Glomerular endothelial cell (primary cell): ENCODE measurements around a stretch of chr13.

DNA sequence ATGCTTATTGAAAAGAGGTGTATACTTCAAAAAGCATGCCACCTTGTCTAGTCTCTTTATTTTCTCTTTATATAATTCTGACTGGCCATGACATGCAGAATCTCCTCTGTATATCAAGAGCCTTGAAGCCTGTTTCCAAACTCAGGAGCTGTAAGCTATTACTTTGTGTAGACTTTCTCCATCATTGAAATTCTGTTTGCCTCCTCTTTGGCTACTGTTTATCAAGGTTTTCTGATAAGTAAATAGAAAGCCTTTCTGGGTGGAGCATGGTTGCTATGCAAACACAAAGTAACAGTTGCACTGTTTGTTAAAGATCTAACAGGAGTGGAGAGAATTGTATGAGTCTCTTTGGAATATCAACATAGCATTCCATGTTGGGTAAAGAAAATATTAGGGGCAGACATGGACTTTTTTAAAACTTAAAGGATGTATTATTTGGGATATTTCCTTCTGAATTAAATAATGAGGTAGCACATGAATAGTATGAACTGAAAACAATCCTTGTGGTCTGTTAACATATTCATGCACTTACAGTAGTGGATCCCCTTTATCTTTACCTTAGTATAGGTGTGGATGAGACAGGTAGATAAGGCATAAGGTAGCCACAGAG lies 56.3 kb upstream of the MBNL2 start:
- RAMPAGE, long total RNA, result no peak

- RAMPAGE, long total RNA, result no peak
Measured at GRCh38 chr13:97248925-97249499, 26.9 kb downstream of the MBNL2 start.

DNA sequence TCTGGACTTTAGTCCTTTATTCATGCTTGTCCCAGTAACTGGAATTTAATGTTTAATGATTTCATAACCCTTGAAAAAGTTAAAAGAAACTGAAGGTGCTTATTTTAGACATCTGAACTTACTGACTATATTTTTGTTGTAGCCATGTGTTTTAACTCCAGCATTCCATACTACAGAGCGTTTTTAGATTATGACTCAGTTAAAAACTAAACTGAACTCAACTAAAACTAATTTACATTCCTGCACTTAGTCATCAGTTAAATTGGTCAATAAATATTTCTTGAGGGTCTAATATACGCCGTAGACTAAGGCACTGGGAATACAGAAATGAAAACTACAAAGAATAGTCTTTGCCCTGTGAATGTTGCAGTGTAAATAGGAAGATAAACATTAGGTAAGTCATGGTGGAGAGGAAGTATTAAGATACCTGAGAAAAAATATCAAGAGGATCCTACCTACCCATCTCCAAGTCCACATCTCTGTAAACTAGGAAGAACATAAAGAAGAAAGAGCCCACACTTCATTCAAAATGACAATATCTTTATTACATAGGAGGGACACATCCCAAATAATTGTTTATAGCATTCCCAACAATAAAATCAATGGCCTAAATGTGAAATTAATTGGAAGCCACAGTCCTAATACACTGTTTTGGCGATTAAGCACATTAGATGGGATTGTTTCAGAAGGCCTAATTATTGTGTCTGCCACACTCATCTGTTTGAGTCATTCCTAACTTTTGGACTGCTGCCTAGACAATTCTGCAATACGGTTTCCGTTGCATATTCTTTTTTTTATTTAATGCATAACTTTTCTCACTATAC lies 52.8 kb downstream of the MBNL2 start:
- RAMPAGE, long total RNA, result no peak

DNA sequence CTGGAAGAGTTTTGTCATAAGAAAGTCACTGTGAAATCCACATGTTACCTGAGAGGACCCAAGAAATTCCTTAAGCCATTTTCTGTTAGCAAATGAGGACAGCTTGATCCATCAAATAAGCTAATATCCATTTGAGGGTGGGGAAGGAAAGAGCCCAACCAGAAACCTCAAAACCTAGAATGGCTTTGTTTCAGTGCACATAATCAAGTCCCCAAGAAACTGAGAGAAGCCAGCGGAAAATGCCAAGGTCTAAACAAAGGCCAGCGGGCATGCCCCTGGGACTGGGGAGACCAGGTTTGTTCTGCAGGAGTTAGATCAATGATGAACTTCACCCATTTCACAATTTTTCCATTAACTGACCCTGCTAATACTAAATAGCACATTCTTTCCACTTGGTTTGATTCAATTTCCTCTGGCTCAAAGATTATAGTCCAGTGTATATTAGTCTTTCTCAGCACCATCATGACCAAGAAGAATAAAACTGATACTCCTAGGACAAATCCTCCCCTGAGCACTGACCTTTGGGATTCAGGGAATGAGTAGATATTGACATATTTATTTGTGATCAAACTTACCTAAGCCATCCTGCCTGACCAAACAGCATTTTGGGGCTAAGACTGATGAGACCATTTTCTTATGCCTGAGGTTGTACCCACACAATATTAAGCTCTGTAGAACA lies 66.3 kb downstream of the MBNL2 start:
- RAMPAGE, long total RNA, result no peak

- RAMPAGE, long total RNA, result no peak
Measured at GRCh38 chr13:97344663-97344988, 89.3 kb upstream of the RAP2A start.

- RAMPAGE, long total RNA, result no peak
Measured at GRCh38 chr13:97429729-97430412, 4.1 kb upstream of the RAP2A start.

DNA sequence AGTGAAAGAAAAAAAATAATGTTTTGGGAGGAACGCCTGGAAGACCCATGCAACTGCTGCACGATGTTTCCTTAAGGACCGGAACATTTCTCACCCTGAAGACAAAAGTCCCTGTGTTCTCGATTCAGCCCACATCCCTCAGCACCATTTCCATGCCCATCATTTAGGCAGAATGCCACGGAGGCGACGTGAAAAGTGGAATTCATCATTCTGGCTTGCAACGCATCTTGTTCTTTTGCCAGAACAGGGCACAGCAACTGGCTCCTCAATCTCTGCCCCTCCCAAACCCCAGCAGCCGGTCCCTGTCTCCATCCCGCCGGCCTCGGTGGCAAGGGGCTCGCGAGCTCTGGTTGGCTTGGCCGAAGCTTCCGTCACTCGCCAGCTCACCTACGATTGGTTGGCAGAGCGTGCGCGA lies 1.3 kb upstream of the RAP2A start:
- RAMPAGE, long total RNA, result no peak

DNA sequence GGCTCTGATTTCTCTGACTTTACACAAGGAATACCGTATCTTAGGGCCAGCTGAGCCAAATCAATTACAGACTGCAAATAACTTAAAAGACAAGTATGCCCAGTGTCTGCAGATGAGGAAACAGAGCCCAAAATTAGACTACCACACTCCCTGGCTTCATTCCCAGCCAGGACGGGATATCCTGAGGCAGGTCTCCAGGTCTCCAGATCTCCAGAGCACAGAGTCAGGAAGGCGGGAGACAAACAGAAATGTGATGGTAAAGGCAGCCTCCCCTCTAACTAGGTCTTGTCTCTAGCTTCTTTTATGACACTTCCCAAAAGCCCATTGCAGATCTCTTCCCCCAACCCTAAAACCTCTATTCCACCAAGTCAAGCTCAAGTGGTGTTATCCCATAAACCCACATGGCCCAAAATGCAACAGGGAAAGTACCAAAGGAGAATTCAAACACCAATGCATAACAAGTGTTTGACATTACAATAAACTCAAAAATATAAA lies 69.3 kb downstream of the STK24 start:
- RAMPAGE, long total RNA, result no peak

GRCh38 chr13:98512488-98513173 lies 64.3 kb downstream of the STK24 start:
- RAMPAGE, long total RNA, result no peak

DNA sequence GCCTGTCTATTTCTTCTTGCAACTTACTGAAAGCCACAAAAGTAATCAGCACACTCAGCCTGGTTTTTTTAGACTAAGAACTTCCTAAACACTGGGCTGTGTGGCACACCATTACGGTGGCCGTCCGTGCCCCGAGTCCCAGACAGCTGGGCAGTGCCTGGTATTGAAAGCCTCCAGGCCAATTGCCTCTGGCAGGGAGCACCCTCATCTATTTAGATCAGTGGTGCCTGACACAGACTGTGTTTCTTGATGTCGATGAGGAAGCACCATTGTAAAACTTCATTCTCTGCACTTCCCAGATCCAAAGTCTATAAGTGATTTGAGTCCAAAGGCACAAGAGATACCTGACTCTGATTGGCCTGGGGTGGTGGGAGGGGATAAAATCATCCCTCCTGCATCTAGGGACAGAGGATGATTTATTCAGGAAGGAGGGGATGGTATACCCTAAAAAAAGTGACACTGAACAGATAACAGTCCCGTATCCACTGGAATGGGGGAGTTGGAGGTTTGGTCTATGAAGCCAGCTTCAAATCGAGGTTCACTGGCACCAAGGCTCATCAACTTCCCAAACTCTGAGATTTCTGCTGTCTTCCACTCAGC lies 8.5 kb upstream of the STK24 start:
- RAMPAGE, long total RNA, result no peak

GRCh38 chr13:98824322-98824967 lies 72.0 kb upstream of the SLC15A1 start:
- RAMPAGE, long total RNA, result no peak

- RAMPAGE, long total RNA, result no peak
Measured at GRCh38 chr13:98918663-98919218, 59.1 kb downstream of the DOCK9 start.

DNA sequence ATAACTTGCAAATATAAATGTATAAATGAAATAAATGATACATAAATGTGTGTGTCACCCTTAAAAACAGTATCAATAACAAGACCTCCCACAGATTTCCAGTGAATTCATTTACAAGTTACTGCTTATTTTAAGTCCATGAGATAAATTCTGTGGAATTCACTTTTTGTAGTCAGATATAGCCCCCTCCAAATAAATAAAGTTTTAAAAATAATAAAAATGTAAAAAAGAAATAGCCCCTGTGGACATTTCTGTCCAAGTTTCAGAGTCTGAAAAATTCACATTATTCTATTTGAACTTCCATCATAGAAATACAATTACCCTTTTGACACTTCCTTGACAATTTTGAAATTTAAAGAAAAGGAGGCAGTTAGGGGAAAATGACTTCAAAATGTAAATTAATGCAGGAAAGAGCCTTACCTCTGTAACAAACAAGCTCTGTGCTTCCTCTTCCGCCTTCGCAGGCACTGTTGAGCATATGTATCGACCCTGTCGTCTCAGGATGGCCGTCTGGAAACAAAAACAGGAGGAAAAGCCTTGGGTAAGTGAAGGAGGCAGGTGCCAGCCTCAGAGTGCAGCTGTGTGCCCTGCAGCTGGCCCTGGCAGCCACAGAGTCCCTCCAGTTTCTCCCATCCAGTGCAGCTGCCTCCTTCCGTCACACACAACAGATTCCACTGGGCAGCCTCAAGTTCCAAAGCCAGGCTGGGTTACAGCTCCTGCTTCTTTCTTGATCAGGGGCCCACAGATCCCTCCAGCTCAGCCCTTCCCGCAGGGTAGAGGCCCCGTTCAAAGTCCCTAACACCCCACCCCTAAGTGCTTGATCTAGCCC lies 47.9 kb downstream of the DOCK9 start:
- RAMPAGE, long total RNA, result no peak

DNA sequence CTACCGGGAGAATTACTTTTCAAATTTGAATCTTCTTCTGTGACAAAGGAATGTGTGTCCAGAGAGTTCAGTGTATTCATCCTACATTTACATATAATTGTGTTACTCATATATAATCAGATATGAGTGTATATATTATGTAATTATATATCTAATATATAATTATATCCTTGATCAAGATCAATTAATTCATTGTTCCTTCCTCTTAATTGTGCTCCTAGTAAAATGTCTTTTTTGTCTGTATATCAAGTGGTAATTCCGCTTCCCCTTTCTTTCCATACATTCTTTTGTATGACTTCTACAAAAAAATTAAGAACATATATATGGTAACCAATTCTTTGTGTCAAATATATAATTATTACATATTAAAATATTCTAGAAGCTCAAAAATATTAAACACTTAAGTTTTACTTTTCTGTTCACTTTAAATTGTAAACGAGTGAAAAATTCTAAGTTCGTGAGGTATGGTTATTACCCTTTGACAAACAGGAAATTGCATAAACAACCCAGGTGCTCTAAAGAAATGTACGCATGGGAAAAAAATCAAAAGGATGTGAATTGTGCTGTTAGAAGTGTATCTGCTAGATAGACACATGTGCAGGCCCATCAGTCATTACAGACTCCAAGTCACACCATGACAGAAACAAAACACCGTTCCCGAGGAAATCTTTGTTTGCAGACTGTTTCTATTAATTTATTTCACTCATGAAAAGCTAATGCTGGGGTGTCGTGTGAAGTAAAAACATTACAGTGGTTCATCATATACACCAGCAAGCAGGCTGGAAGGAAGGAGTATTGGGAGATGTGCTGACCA lies 16.9 kb upstream of the DOCK9 start:
- RAMPAGE, long total RNA, result no peak

GRCh38 chr13:99073172-99073824 lies 95.4 kb upstream of the DOCK9 start:
- RAMPAGE, long total RNA, result no peak

- RAMPAGE, long total RNA, result no peak
Measured at GRCh38 chr13:99080074-99081212, 102.6 kb upstream of the DOCK9 start.

DNA sequence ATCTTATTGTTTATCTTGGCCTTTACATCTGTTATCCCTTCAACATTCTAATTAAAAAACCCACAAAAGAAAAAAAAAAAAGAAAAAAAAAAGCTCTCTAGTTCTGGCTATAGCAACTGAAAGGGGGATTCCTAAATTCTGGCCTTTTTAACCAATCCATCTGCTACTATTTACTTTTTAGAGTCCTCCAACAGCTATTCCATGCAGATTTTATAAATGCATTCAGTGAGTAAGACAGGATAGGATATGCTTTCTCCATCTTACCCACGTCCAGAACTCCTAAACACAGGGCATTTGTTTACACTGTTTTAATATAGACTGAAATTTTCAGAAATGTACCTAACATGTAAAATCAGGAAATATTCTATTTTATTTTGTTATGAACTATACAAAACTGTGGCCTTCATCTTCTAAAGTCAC lies 83.8 kb upstream of the UBAC2 start:
- RAMPAGE, long total RNA, result no peak

GRCh38 chr13:99282405-99283160 lies 24.4 kb upstream of the GPR18 start:
- RAMPAGE, long total RNA, result no peak

DNA sequence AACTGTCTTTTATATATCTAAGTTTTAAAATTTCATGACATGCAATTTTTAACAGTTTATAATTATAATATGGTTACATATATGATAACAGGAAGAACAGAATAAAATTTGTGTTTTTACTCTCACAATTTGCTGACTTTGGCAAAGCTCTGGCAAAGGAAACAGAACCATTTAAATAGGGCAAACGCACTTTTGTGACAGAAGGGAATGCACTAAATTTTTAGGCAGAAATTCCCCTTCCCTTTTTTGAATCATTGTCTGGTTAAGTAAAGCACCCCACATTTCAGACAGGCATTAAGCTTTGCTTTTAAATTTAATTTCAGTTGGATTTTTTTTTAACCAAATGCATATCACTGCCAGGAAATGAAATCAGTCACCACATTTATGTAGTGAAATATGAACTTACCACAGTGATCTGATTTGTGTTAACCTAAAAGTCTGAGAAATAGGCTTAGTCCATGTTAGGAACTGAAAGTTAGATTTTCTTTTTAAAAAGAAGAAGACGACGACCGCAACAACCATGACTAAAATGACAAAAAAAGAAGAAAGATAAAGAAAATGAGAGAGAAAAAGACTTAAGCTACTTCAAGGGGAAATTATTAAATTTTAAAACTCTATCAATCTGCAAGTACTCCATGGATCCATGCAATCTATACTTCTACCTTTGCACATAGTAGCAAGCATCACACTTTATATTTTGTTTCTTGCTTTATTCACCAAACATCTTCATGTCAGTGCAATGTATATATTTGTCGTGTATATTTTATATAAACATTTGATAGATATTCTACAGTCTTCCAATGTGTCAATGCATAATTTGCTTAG lies 10.7 kb downstream of the GPR183 start:
- RAMPAGE, long total RNA, result no peak

GRCh38 chr13:99358527-99359223 lies 51.5 kb upstream of the GPR183 start:
- RAMPAGE, long total RNA, result no peak